PFSK-1 (cell line): Measurements from ENCODE around the gene CD7.

DNA sequence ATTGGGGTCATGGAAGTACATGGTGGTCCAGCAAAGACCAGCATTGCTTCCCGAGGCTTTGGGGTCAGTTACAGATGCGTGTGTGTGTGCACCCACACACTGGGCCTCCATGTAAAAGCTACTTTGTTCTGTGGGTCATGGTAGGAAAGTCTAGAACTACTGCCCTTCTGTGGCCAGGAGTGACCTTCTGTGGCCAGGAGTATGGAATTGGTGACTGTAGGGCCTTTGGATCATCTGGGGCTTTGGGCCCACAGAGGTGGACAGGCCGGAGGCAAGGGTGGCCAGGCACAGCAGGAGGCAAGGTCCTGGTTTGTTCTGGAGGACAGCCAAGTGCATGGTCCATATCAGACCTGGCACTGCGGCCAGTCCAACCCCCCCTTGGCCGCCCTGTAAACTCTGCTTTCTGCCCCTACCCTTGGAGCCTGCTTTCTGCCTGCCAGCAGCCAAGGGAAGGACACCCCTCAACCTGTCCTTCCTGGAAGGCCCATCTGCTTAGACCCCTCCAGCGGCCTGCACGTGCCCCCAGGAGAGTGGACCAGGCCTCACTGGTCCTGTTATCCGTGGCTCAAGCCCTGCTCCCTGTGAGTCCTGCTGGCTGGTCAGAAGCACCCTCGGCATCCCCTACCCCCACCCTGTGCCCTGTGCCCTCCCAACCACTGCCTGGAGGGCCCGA lies 2.2 kb upstream of the DCXR start:
- RRBS: no CpG with 5 or more reads among the region's 10 CpGs

DNA sequence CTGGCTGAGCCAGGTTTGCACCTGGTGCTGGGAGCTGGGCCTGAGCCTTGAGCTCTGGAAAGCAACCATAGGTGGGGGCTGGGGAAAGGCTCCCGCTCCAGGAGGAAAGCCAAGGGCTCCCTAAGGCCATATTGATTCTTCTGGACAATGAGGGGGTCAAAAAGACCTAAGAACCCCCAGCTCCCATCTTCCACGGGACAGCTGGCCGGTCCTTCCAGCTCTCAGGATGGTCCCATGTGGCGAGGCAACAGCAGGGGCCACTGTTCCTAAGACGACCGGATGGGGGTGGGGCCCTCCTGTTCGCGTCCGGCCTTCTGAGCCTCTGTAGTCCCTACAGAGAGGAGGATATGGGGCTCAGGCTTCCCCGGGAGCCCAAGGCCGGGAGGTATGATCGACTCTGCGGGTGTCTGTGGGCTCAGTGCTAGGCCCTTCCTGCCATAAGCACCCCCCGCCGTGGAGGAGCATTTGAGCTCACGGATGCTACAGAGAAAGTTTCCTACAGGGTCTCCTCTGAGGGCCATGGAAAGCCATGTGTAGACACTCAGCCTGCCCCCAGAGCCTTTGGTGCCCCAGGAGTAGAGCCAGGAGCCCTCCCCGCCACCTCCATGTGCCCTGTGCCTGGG lies 6.0 kb upstream of the DCXR start:
- RRBS: 84% methylated on average over 6 of the region's 17 CpGs

DNA sequence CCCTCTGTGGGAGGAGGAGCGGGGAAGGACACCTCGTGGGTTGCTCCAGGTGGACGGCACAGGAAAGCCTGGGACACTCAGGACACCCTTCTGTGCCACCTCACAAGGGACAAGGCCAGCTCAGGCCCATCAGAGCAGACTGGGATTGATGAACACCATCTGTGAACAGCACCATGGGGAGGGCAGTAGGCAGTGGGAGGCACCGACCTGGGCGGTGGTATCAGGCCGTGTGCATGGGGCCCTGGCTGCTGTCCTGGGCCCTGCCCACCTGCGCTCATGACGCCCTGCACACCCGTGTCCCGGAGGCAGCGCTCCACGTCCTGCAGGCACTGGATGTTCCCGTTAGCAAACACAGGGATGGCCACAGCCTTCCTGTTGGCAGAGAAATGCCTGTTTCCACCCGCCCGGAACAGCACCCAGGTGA lies 4.2 kb downstream of the DUS1L start:
- RRBS: 95% methylated on average over 5 of the region's 15 CpGs

- RRBS: 26% methylated on average over 4 of the region's 33 CpGs
Observed at GRCh38 chr17:82096032-82096857, 1.8 kb downstream of the FASN start.

DNA sequence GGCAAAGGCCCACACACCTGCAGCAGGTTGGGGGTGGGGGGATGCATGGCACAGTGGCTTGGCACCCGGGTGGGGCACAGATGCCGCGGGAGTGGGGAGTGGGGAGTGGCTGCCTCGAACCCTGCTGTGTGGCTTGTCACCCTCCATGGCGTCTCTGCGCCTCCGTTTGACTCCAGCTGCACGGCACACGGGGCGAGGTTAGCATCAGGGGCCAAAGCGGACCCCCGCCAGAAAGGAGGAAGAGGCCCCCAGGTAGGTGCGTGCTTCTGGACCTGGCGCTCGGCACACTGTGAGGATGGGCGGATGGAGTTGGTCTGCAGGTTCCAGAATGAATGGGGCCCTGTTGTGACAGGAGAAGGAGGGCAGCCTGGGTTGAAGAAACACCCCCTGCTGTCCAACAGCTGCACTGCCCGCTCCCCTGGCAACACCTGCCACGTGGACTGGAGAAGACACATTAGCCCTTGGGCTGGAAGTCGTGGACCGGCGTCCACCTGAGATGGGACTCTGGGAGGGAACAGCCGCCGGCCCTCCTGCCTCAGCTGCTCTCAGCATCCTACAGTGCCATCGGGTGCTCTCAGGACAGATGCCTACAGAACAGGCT lies 9.3 kb upstream of the FASN start:
- RRBS: no CpG with 5 or more reads among the region's 24 CpGs

- RRBS: no CpG with 5 or more reads among the region's 17 CpGs
Observed at GRCh38 chr17:82113796-82114507, 15.9 kb upstream of the FASN start.

- RRBS: no CpG with 5 or more reads among the region's 23 CpGs
Observed at GRCh38 chr17:82152416-82153305, 54.6 kb upstream of the FASN start.

DNA sequence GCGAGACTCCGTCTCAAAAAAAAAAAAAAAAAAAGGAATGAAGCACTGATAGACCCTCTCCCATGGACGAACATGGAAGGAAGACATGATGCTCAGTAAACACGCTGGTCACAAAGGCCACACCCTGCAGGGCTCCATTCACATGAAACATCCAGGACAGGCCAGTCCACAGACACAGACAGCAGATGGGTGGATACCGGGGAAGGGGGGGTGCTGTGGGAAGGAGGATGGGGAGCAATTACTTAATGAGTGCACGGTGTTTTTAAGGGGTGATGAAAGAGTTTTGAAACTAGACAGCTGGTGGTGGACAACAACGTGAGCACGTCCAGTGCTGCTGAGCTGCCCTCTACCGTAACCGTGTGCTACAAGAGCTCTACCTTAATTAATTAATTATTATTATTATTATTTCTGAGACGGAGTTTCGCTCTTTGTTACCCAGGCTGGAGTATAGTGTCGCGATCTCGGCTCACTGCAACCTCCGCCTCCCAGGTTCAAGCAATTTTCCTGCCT lies 6.0 kb upstream of the SLC16A3 start:
- RRBS: no CpG with 5 or more reads among the region's 16 CpGs

GRCh38 chr17:82235458-82236281 lies 6.8 kb downstream of the SLC16A3 start:
- RRBS: 91% methylated on average over 6 of the region's 33 CpGs

DNA sequence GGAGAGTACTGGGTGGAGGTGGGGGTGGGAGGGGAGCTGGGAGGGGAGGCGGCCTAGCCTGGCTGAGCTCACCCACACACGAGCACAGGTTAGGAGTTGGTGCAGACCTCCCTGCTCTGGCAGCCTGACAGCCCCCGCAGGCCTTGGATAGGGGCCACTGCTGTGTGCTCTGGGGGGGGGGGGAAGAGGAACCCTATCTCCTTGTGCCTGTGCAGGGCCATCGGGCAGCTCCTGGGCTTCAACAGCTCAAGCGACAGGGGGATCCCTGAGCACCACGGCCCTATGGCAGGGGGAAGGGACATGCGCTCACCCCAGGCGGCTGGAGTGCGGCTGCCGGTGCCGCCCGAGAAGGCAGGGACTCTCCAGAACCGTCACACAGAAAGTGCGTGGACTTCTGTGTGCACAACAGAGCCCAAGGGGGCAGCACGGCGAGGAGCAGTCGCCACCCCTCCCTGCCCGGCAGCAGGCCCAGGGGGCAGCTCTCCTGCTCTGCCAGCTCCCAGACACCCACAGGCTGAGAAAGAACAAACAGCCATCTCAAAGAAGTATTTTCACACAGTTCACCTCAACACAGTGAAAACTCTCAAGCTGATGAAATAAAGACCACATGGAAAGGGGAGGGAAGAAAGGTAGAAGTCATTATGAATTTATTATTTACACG lies 13.3 kb downstream of the SLC16A3 start:
- RRBS: no CpG with 5 or more reads among the region's 19 CpGs

- RRBS: no CpG with 5 or more reads among the region's 23 CpGs
Observed at GRCh38 chr17:82245164-82245537, 16.3 kb downstream of the SLC16A3 start.

GRCh38 chr17:82261842-82262295 lies 11.6 kb downstream of the CSNK1D start:
- RRBS: no CpG with 5 or more reads among the region's 6 CpGs

GRCh38 chr17:82273894-82274046 lies 270 bp upstream of the CSNK1D start:
- RRBS: no CpG with 5 or more reads among the region's 7 CpGs

- RRBS: no CpG with 5 or more reads among the region's 19 CpGs
Observed at GRCh38 chr17:82297285-82297803, 20.1 kb downstream of the CD7 start.

- RRBS: no CpG with 5 or more reads among the region's 15 CpGs
Observed at GRCh38 chr17:82299390-82300017, 17.9 kb downstream of the CD7 start.

GRCh38 chr17:82317373-82318039 lies at the start of gene CD7:
TSS of gene CD7 (minus strand) at chr17:82317608.
- RRBS: 82% methylated on average over 2 of the region's 18 CpGs

DNA sequence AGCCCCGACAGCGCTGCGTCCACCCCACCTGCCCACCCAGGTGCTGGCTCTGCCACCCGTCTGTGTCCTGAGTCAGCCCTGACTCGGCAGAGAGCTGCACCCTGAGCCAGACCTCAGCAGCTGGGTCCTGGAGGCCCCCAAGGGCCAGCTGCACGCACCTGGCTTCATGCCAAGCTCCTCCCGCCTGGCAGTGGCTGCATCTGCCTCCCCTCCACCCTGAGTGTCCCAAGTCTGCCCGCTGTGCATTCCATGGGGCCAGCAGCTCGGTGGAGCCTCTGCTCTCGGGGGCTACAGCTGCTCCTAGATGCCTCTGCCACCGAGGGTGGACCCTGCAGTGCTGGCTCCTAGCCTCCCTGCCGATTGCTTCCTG lies 3.2 kb downstream of the SECTM1 start:
- RRBS: no CpG with 5 or more reads among the region's 12 CpGs

DNA sequence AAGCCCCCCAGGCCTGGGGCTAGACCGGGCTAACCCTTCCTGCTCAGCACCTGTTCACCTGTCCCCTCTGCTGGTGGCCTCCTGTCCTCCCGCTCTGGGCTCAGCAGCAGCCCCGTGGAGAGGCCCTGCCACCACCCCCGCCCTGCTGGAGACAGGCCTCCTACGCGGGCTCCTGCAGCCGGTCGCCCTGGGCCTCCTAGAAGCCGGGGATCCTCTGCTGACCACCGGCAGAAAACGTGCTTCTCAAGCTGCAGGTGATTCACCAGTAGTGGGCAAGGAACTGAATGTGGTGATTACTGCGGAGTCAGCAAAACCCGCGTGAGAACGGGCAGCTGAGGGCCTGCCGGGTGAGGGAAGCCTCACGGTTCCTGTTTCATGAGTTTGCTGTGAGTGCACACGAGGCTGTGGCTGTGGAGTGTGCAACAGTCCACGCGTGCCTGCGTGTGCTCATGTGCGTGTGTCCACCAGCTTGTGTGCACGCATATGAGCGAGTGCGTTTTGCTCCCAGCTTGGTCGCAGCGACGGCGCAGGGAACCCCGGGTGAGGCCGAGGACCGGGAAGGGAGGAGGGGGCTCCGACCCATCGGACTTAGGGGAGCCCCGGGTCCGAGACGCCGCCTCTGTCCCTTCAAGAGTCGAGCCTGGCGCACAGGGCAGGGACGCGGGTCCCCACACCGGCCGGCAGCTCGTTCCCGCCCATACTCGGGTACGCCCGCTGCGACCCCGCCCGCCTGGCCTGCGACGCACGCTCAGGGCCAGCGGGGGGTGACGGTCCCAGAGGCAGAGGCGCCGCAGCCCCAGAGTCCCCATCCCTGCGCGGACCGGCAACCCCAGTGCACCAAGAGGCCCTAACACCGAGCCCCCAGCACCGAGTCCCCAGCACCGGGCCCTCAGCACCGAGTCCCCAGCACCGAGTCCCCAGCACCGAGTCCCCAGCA lies 583 bp downstream of the SECTM1 start:
- RRBS: 66% methylated on average over 21 of the region's 68 CpGs

- RRBS: no CpG with 5 or more reads among the region's 4 CpGs
Observed at GRCh38 chr17:82368013-82368295, 3.6 kb upstream of the UTS2R start.

- RRBS: no CpG with 5 or more reads among the region's 6 CpGs
Observed at GRCh38 chr17:82448050-82448249, 2.6 kb downstream of the CYBC1 start.